K562 (cell line): ENCODE measurements around a stretch of chr10.

DNA sequence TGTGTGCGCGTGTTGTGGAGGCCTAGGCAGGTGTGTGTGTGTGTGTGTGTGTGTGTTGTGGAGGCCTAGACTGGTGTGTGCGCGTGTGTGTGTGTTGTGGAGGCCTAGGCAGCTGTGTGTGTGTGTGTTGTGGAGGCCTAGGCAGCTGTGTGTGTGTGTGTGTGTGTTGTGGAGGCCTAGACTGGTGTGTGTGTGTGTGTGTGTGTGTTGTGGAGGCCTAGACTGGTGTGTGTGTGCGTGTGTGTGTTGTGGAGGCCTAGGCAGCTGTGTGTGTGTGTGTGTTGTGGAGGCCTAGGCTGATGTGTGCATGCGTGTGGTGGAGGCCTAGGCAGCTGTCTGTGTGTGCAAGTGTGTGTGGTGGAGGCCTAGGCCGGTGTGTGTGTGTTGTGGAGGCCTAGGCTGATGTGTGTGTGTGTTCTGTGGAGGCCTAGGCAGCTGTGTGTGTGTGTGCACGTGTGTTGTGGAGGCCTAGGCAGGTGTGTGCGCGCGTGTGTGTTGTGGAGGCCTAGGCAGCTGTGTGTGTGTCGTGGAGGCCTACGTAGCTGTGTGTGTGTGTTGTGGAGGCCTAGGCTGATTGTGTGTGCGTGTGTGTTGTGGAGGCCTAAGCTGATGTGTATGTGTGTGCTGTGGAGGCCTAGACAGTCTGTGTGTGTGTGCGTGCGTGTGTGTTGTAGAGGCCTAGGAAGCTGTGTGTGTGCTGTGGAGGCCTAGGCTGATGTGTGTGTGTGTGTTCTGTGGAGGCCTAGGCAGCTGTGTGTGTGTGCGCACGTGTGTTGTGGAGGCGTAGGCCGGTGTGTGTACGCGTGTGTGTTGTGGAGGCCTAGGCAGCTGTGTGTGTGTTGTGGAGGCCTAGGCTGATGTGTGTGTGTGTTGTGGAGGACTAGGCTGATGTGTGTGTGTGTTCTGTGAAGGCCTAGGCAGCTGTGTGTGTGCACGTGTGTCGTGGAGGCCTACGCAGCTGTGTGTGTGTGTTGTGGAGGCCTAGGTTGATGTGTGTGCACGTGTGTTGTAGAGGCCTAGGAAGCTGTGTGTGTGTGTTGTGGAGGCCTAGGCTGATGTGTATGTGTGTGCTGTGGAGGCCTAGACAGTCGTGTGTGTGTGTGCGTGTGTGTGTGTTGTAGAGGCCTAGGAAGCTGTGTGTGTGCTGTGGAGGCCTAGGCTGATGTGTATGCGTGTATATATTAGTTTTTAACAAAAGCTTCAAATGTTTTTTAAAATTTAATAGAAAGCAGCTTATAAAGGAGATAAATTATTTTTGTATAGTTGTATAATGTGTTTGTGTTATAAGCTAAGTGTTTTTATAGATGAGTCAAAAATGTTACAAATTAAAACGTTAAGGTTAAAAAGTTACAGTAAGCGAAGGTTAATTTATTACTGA is 202.1 kb downstream of the ZMYND11 start:
- RAMPAGE, long total RNA = no peak
- RRBS = no CpG with 5 or more reads among the region's 31 CpGs
PRO-cap:
- standard = no peak
- CoPRO, capped RNA only, 2 experiments = no peak in any of the 2 experiments
- CoPRO, capped and uncapped RNA, 2 experiments = no peak in any of the 2 experiments
- CoPRO, uncapped RNA only, 2 experiments = no peak in any of the 2 experiments
CAGE:
- cytosol, long polyA plus RNA = no peak
- long polyA plus RNA = no peak
- nucleolus, long total RNA = no peak
- nucleus, long polyA plus RNA = no peak

GRCh38 chr10:513257-513819 is 176.1 kb downstream of the DIP2C start:
- RAMPAGE, long total RNA = no peak
- RRBS = no CpG with 5 or more reads among the region's 21 CpGs
PRO-cap:
- standard = no peak
- CoPRO, capped RNA only, 2 experiments = no peak in any of the 2 experiments
- CoPRO, capped and uncapped RNA, 2 experiments = no peak in any of the 2 experiments
- CoPRO, uncapped RNA only, 2 experiments = no peak in any of the 2 experiments
CAGE:
- cytosol, long polyA plus RNA = no peak
- long polyA plus RNA = no peak
- nucleolus, long total RNA = no peak
- nucleus, long polyA plus RNA = no peak

GRCh38 chr10:561689-562239 is 127.7 kb downstream of the DIP2C start:
- RAMPAGE, long total RNA = no peak
- RRBS = no CpG with 5 or more reads among the region's 15 CpGs
PRO-cap:
- standard = no peak
- CoPRO, capped RNA only, 2 experiments = no peak in any of the 2 experiments
- CoPRO, capped and uncapped RNA, 2 experiments = no peak in any of the 2 experiments
- CoPRO, uncapped RNA only, 2 experiments = no peak in any of the 2 experiments
CAGE:
- cytosol, long polyA plus RNA = no peak
- long polyA plus RNA = no peak
- nucleolus, long total RNA = no peak
- nucleus, long polyA plus RNA = no peak

DNA sequence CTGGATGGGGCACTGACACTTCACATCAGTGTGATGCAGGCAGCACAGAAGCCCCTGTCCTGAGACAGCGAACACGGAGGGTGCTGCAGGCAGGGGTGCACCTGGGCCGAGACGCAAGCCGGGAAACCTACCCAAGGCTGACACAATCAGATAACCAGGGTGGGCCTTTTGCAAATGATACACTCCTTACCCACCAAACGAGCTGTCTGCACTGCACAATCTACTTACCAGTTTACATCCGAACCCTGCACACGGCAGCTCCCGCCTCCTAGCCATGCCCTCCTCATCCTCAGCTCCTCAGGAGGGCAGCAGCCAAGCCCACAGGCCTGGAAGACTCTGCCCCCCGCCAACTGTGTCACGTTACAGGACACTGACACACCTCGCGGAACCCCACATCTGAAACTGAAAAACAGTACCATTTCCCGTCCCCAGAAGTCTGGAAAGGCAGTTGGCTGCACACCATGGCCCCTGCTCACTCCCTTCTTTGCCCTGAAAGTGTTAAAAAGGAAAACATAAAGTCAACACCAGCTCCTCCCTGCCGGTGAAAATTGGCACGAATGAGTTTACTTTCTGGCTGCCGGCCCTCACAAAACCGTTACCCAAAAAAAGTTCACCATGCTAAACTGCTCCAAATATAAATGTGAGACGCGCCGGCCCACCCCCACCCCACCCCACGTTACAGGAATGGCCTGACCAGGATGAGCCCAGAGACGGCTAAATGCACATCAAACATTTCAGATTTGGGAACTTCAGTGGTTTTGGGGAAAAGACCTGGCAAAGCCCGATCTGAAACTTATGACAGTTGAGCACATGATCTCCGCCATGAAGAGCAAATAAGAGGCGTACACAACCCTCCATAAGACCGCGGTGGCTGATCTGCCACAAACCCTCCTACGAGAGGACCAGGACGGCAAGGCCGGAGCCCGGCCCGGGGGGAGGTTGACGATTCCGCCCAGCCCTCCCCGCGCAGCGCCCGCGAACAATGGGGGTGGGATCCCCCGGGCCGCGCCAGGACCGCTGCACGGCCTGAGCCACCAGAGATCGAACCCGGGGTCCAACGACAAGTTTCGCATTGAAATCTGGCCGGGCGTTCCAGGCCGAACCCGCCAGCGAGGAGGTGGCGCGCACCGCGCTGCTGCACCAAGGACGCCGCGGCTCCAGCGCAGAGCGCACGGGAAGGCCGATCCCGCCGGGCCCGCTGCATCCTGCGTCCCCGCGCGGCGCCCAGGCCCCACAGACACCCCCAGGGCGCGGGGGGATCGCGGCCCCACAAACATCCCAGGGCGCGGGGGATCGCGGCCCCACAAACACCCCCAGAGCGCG is 1.1 kb downstream of the DIP2C start:
- RAMPAGE, long total RNA = no peak
- RRBS = 77% methylated on average over 16 of the region's 83 CpGs
PRO-cap:
- standard = no peak
- CoPRO, capped RNA only, 2 experiments = no peak in any of the 2 experiments
- CoPRO, capped and uncapped RNA, 2 experiments = no peak in any of the 2 experiments
- CoPRO, uncapped RNA only, 2 experiments = no peak in any of the 2 experiments
CAGE:
- cytosol, long polyA plus RNA = no peak
- long polyA plus RNA = no peak
- nucleolus, long total RNA = no peak
- nucleus, long polyA plus RNA = no peak

DNA sequence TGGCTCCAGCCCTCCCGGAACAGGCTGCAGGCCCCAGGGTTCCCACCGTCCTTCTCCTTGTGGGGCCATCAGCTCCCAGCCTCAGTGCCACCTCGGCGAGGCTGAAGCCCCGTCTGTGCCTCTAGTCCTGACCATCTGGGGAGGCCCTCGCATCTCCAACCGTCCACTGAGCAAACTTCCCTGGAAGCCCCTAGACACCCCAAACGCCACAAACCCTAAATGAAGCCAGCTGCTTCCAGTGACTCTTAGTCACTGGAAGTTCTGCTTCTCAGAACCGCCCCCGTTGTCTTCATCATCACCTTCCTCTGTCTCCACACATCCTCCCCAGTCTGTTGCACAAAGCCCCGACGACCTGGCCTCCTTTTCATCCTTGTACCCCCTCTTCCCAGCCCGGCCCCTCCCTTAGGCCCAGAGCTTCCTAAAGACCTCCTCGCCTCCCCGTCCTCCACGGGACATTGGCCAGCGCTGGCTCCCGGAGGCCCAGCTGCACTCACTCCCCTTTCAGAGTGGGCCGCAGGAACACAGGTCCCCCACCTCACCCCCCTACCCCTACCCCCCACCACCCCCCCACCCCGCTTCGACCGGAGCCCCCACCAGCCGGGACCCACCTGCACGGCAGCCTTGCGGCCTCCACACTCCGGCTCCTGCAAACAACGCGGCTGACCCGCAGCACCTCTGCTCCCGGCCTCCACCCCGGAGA is 1.1 kb upstream of the DIP2C start:
- RAMPAGE, long total RNA = no peak
- RRBS = 25% methylated on average over 14 of the region's 31 CpGs
PRO-cap:
- standard = no peak
- CoPRO, capped RNA only, 2 experiments = no peak in any of the 2 experiments
- CoPRO, capped and uncapped RNA, 2 experiments = no peak in any of the 2 experiments
- CoPRO, uncapped RNA only, 2 experiments = no peak in any of the 2 experiments
CAGE:
- cytosol, long polyA plus RNA = no peak
- long polyA plus RNA = no peak
- nucleolus, long total RNA = no peak
- nucleus, long polyA plus RNA = no peak

DNA sequence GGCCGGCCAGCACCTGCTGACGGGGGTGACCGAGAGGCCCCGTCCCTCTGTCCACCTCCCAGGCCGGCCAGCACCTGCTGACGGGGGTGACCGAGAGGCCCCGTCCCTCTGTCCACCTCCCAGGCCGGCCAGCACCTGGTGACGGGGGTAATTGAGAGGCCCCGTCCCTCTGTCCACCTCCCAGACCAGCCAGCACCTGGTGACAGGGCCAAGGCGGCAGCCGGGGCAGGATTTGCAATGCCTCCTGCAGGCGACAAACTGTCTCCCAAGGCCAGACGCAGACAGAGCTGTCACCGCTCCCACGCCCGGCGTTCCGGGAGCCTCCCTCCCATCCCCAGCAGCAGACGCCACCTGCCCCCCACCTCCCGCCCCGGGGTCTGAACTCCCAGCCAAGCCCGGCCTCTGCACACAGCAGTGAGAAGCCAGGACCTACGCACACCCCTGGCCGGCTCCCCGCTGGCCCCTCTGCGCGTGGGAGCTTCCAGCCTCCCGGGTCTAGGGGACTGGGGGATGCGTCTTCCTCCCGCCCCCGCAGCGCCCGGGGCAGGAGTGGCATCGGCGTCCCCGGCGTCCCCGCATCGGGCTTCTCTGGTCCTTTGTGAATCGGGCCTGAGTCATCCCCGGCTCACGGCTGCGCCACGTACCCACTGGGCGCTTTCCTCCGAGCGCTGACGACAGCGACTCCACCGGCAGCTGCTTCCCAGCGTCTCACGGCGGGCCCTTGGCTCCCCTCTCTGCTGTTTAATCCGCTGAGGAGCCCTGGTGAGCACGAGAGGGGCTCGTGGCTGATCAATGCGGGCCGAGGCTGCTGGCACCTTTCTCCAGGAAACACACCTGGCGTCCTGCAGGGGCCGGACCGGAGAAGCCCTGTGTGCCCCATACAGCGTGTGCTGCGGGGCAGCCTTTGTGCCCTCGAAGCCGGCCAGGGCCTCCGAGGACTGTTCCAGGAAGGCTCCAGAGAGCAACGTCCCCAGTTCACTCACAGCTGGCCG is 95.1 kb upstream of the DIP2C start:
- RAMPAGE, long total RNA = no peak
- RRBS = 10% methylated on average over 43 of the region's 70 CpGs
PRO-cap:
- standard = no peak
- CoPRO, capped RNA only, 2 experiments = no peak in any of the 2 experiments
- CoPRO, capped and uncapped RNA, 2 experiments = no peak in any of the 2 experiments
- CoPRO, uncapped RNA only, 2 experiments = no peak in any of the 2 experiments
CAGE:
- cytosol, long polyA plus RNA = no peak
- long polyA plus RNA = no peak
- nucleolus, long total RNA = no peak
- nucleus, long polyA plus RNA = no peak

DNA sequence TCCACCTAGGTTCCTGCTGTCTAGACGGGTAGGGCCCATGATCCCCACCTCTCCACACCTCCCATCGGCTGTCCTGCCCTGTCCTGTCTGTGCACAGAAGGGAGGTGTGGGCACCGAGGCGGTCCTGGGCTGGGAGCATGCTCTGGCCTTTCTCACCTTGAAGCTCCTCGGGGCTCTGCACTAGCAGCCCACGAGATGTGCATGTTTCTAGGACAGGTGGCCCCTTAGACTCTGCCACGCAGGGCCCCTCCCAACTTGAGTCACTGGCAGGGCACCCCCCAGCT is 113.9 kb upstream of the DIP2C start:
- RAMPAGE, long total RNA = no peak
- RRBS = no CpG with 5 or more reads among the region's 7 CpGs
PRO-cap:
- standard = no peak
- CoPRO, capped RNA only, 2 experiments = no peak in any of the 2 experiments
- CoPRO, capped and uncapped RNA, 2 experiments = no peak in any of the 2 experiments
- CoPRO, uncapped RNA only, 2 experiments = peak in 1 of 2 experiments; most common minus-strand start position 159 of the sequence (in 1)
CAGE:
- cytosol, long polyA plus RNA = no peak
- long polyA plus RNA = no peak
- nucleolus, long total RNA = no peak
- nucleus, long polyA plus RNA = no peak

DNA sequence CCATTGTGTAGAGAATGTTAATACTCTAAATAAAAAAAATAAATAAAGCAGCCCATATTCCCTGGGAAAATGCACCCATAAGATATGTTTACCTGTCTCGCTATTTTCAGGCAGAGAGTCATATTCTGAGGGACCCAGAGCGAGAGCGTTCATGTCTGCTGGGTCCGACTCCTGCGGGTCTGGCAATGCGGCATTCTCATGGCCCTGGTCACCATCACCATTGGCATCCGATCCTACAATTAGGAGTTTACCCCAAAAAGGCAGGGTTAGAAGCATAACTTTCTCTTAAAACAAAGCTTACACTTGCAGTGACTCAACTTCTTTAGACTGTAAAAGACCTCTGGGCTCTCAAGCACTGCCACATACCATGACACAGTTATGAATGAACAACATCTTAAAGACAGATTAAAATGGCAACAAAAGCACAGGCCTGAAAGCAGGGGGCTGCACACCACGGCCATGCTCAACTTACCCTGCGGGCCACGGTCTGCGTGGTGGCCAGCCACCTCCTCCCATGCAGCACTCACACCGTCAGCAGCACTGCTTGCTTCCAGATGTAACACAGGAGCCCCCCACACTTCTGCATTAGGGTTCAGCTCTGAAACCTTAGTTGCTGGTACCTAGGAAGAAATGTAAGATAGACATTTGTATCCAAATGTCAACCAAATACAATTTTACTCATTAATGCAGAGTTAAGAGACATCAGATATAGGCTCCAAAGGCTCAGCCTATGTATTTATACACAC is 67.7 kb downstream of the LARP4B start:
- RAMPAGE, long total RNA = no peak
- RRBS = no CpG with 5 or more reads among the region's 12 CpGs
PRO-cap:
- standard = no peak
- CoPRO, capped RNA only, 2 experiments = no peak in any of the 2 experiments
- CoPRO, capped and uncapped RNA, 2 experiments = no peak in any of the 2 experiments
- CoPRO, uncapped RNA only, 2 experiments = no peak in any of the 2 experiments
CAGE:
- cytosol, long polyA plus RNA = no peak
- long polyA plus RNA = no peak
- nucleolus, long total RNA = no peak
- nucleus, long polyA plus RNA = no peak

GRCh38 chr10:878940-879424 is 52.5 kb downstream of the LARP4B start:
- RAMPAGE, long total RNA = no peak
- RRBS = no CpG with 5 or more reads among the region's 5 CpGs
PRO-cap:
- standard = no peak
- CoPRO, capped RNA only, 2 experiments = no peak in any of the 2 experiments
- CoPRO, capped and uncapped RNA, 2 experiments = no peak in any of the 2 experiments
- CoPRO, uncapped RNA only, 2 experiments = no peak in any of the 2 experiments
CAGE:
- cytosol, long polyA plus RNA = no peak
- long polyA plus RNA = no peak
- nucleolus, long total RNA = no peak
- nucleus, long polyA plus RNA = no peak

DNA sequence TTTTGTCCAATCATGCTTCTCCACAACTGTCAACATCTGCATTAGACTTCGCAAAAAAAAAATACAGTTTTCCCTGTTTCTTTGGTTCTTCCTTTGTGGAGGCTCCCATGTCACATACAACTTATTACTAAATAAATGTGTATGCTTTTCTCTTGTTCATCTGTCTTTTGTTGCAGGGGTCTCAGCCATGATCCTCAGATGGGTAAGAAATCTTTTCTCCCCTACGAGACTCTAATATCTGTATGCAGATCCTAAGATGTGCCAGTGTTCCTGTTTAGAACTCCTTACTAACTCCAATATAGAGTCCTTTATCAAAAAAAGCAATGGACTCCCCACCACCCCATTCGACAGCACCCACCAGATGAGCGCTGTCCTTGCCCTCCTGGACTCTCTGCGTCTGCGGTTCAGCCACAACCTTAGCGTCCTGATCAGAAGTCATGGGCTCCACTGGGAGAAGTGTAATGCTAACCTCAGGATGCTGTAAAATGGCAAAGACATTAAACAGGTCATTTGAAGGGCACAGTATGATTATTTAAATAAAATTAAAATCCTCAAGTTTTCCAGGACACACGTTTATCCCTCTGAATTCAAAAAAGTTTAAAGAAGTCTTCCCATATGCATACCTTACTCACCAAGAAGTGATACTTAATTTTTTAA is 46.1 kb downstream of the LARP4B start:
- RAMPAGE, long total RNA = no peak
- RRBS = no CpG with 5 or more reads among the region's 8 CpGs
PRO-cap:
- standard = no peak
- CoPRO, capped RNA only, 2 experiments = no peak in any of the 2 experiments
- CoPRO, capped and uncapped RNA, 2 experiments = no peak in any of the 2 experiments
- CoPRO, uncapped RNA only, 2 experiments = peak in 1 of 2 experiments; most common minus-strand start position 298 of the sequence (in 1)
CAGE:
- cytosol, long polyA plus RNA = no peak
- long polyA plus RNA = no peak
- nucleolus, long total RNA = no peak
- nucleus, long polyA plus RNA = no peak

DNA sequence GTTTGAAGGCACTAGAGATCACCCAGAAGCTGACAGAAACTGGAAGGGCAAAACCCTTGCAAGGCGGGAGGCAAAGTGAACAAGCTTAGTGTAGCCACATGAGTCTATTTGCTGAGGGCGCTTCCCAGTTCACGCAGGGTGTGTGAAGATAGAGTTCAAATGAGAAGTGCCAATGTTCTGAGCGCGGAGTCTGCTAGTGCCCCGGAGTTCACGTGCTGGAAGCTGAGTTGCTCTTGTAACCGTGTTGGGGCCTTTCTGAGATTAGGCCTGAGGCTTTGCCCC is 16.6 kb upstream of the GTPBP4 start:
- RAMPAGE, long total RNA = no peak
- RRBS = no CpG with 5 or more reads among the region's 8 CpGs
PRO-cap:
- standard = no peak
- CoPRO, capped RNA only, 2 experiments = no peak in any of the 2 experiments
- CoPRO, capped and uncapped RNA, 2 experiments = no peak in any of the 2 experiments
- CoPRO, uncapped RNA only, 2 experiments = no peak in any of the 2 experiments
CAGE:
- cytosol, long polyA plus RNA = no peak
- long polyA plus RNA = no peak
- nucleolus, long total RNA = no peak
- nucleus, long polyA plus RNA = no peak

DNA sequence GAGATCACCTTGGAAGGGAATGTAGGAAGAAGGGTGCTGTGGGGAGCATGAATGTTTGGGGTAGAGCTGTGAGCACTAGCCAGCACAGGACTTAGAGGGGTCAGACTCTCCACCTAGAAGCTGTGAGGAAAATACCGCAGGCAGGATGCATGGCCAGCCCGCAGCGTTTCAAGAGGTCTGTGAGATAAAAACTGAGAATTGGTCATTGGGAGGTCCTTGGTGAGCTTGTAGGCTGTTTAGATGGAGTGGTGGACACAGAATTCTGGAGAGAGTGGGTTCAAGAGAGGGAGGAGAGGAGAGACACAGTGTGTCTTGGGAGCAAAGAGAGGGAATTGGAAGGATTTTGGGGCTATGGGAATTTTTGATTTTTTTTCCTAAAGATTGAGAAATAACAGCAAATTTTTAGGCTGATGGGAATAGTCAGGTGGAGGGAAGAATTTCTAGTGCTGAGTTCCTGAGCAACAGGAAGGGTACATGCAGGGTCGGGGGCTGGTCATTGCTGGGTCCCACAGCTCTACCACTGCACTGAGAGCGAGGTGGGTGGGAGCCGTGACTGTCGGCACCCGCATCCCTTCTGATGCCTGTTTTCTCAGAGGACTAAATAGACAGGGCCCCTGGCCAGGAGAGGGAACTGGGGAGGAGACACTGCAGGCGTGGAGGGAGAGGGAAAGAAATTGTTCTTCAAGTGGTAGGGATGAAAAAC is 7.1 kb downstream of the GTPBP4 start:
- RAMPAGE, long total RNA = no peak
- RRBS = no CpG with 5 or more reads among the region's 9 CpGs
PRO-cap:
- standard = no peak
- CoPRO, capped RNA only, 2 experiments = no peak in any of the 2 experiments
- CoPRO, capped and uncapped RNA, 2 experiments = no peak in any of the 2 experiments
- CoPRO, uncapped RNA only, 2 experiments = peak in 2 of 2 experiments; most common plus-strand start position 94 of the sequence (in 1)
CAGE:
- cytosol, long polyA plus RNA = no peak
- long polyA plus RNA = no peak
- nucleolus, long total RNA = no peak
- nucleus, long polyA plus RNA = no peak

DNA sequence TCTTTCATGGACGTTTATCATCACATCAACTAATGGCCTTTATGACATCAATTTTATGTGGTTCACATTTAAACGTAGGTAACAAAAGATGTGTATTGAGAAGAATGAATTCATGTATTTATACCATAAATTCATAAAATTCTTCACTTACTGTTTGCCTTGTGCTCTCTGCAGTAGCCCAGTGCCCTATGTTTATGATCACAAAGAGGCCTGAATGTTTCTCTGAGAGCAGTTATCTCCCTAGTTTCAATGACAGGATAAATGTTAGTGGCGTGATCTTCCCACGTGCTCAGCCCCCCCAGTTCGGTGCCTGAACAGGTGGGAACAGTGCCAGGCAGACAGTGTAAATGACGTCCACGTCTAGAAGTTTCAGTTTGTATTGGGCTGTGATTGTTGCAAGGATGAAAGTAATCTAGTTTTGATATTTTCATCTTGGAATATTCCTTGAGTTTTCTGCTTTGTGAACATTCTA is 42.8 kb downstream of the WDR37 start:
- RAMPAGE, long total RNA = no peak
- RRBS = no CpG with 5 or more reads among the region's 7 CpGs
PRO-cap:
- standard = no peak
- CoPRO, capped RNA only, 2 experiments = no peak in any of the 2 experiments
- CoPRO, capped and uncapped RNA, 2 experiments = no peak in any of the 2 experiments
- CoPRO, uncapped RNA only, 2 experiments = no peak in any of the 2 experiments
CAGE:
- cytosol, long polyA plus RNA = no peak
- long polyA plus RNA = no peak
- nucleolus, long total RNA = no peak
- nucleus, long polyA plus RNA = no peak

DNA sequence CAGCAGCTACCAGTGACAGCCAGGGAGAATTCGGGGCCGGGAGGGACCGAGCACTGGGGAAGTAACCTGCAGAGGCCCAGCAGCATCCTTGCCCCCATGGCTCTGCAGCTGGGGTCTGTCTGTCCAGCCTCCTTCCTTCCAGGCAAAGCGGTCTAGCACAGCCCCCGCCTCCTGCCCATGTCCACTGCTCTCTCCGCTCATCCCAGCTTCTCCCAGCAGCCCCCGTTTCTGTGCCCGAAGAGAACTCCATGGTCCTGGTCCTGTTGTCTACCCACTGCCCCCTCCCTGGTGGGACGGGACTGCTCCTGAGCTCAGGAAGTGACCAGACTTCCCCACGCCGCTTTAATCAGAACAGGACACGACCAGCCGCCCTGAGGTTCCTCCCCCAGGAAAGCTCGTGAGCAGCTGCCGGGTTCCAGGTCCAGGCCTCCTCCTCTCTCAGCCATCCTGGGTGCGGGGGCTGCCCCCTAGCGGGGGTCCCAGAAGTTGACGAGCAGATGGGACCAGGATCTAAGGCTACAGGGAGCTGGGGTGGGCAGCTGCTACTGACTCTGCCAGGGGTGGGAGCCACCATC is 187.5 kb downstream of the WDR37 start:
- RAMPAGE, long total RNA = no peak
- RRBS = 11% methylated on average over 1 of the region's 18 CpGs
PRO-cap:
- standard = no peak
- CoPRO, capped RNA only, 2 experiments = no peak in any of the 2 experiments
- CoPRO, capped and uncapped RNA, 2 experiments = no peak in any of the 2 experiments
- CoPRO, uncapped RNA only, 2 experiments = no peak in any of the 2 experiments
CAGE:
- cytosol, long polyA plus RNA = no peak
- long polyA plus RNA = no peak
- nucleolus, long total RNA = no peak
- nucleus, long polyA plus RNA = no peak

GRCh38 chr10:1359468-1359882 is 303.3 kb downstream of the WDR37 start:
- RAMPAGE, long total RNA = no peak
- RRBS = 4% methylated on average over 4 of the region's 16 CpGs
PRO-cap:
- standard = no peak
- CoPRO, capped RNA only, 2 experiments = no peak in any of the 2 experiments
- CoPRO, capped and uncapped RNA, 2 experiments = no peak in any of the 2 experiments
- CoPRO, uncapped RNA only, 2 experiments = no peak in any of the 2 experiments
CAGE:
- cytosol, long polyA plus RNA = no peak
- long polyA plus RNA = no peak
- nucleolus, long total RNA = no peak
- nucleus, long polyA plus RNA = no peak

- RAMPAGE, long total RNA = no peak
- RRBS = 2% methylated on average over 3 of the region's 13 CpGs
PRO-cap:
- standard = no peak
- CoPRO, capped RNA only, 2 experiments = no peak in any of the 2 experiments
- CoPRO, capped and uncapped RNA, 2 experiments = no peak in any of the 2 experiments
- CoPRO, uncapped RNA only, 2 experiments = no peak in any of the 2 experiments
CAGE:
- cytosol, long polyA plus RNA = no peak
- long polyA plus RNA = no peak
- nucleolus, long total RNA = no peak
- nucleus, long polyA plus RNA = no peak
These were observed 81.6 kb upstream of the PFKP start for GRCh38 chr10:2985621-2986288.

- RAMPAGE, long total RNA = no peak
- RRBS = 8% methylated on average over 5 of the region's 17 CpGs
PRO-cap:
- standard = bidirectional peak, plus-strand start at chr10:3046103, minus-strand start at chr10:3045980
- CoPRO, capped RNA only, 2 experiments = no peak in any of the 2 experiments
- CoPRO, capped and uncapped RNA, 2 experiments = no peak in any of the 2 experiments
- CoPRO, uncapped RNA only, 2 experiments = no peak in any of the 2 experiments
CAGE:
- cytosol, long polyA plus RNA = no peak
- long polyA plus RNA = no peak
- nucleolus, long total RNA = no peak
- nucleus, long polyA plus RNA = no peak
These were observed 21.4 kb upstream of the PFKP start for GRCh38 chr10:3045552-3046801.